ENCODE measurements around a stretch of chr17.

DNA sequence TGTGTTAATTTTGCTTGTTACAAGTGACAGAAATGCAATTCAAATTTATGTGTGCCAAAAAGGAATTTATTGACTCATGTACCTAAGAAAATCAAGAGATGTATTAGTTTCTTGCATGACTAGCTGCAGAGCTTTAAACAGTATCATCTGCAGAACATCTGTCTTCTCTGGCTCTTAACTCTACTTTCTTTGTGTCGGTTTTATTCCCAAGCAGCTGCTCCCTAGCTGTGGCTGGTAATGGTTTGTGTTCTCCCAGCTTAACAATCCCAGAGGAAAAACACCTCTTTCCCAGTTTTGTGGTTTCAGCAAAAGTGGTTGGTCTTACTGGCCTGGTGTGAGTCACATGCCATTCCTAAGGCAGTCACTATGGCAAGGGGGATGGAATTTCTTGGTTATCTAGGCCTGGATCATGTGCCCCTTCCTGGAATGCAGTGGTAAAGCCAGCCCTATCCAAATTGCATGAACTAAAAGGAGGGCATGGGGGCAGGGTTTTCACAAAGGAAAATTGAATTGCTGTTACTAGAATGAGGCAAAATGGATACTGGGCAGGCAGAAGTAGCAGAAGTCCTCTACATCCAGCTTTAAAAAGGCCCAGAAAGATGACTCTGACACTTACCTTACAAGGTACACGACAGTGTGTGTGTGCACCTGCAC, 27.4 kb downstream of the OMG start:
- PRO-cap, 2 experiments: no peak in any of the 2 experiments

DNA sequence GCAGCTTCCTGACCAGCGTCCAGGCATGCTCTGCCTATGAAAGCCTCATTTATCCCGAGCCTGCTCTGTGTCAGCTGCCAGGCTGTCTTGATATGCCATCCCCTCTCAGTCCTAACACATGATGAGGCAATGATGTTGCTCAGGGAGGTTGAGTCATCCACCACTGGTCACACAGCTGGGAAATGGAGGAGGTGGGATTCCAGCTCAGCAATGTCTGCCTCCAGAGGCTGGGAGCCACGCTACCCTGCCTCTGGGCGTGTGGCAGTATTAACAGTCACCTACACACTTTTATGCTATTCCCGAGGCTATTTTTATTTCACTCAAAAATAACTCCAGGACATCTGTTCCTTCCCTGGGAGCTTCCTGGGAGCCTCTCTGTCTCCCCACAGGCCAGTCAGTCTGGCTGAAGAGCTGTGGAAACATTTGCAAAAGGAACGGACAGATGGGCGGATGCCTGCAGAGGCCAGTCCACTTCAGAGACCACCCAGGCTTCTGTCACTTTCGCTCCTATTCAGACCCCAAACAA, 22.6 kb downstream of the RAB11FIP4 start:
- PRO-cap, 2 experiments: no peak in any of the 2 experiments

GRCh38 chr17:31416263-31416978, 24.9 kb downstream of the RAB11FIP4 start:
- PRO-cap, 2 experiments: no peak in any of the 2 experiments

DNA sequence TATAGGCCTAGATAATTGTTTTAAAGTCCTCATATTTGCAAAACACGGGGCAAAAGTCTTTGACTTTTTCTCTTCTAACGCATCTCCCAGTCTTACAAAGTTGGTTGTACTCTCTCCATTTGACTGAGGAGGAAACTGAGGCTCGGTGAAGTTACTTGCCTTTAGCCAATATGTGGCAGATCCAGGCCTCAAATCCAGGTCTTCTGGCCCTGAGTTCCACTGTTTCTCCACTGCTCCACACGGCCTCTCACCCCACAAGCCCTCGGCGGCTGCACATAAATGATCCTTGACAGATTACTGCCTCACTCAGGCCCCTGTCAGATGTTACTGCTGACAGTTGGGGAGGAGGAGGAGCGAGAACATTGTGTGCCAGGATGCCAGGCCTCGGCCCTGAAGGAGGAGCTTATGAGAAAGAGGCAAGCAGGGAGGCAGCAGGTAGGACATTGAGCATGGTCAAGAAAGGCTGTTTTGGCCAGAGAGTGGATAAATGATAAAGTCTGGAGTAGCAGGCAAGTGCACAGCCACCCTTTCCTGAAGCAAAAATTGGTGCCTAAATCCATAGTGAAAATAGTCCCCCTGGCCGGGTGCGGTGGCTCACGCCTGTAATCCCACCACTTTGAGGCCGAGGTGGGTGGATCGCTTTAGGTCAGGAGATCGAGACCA, 88.6 kb downstream of the RAB11FIP4 start:
- PRO-cap, 2 experiments: no peak in any of the 2 experiments

DNA sequence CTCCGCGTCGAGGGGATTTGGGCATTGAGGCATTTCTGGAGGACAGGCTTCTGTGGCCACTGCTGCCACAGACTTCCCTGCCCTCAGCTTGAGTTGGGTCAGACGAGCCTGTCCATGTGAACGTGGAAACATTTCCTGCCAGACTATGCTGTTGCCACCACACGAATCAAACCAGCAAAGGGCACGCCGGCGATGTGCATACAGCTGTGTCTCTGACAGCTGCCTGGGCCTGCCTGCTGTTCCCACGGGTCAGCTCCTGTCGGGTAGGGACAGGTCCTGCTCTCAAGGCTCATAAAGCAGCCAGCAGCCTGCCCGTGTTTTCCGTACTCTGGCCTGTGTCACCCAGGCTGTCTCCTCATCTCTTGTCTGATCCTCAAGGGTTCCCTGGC, 100.3 kb downstream of the RAB11FIP4 start:
- PRO-cap, 2 experiments: no peak in any of the 2 experiments

- PRO-cap, 2 experiments: peak in 2 of 2 experiments; most common plus-strand start chr17:31508855 (in 1); most common minus-strand start chr17:31508773 (in 2)
These were observed 117.3 kb downstream of the RAB11FIP4 start for GRCh38 chr17:31508563-31509356.

GRCh38 chr17:31550348-31550825, 158.9 kb downstream of the RAB11FIP4 start:
- PRO-cap, 2 experiments: no peak in any of the 2 experiments

DNA sequence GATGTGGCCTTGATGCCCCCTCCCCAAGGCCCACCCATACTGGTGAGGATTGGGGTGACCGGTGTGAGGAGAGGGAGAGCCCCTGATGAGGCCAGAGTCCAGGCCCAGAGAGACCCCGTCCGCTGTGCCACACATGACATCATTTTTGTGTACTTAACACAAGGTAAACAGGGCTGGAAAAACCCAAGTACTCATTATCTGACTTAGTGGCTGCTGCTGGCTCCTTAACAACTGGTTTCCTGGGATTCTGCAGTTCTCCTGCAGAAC, 207.5 kb downstream of the RAB11FIP4 start:
- PRO-cap, 2 experiments: no peak in any of the 2 experiments

DNA sequence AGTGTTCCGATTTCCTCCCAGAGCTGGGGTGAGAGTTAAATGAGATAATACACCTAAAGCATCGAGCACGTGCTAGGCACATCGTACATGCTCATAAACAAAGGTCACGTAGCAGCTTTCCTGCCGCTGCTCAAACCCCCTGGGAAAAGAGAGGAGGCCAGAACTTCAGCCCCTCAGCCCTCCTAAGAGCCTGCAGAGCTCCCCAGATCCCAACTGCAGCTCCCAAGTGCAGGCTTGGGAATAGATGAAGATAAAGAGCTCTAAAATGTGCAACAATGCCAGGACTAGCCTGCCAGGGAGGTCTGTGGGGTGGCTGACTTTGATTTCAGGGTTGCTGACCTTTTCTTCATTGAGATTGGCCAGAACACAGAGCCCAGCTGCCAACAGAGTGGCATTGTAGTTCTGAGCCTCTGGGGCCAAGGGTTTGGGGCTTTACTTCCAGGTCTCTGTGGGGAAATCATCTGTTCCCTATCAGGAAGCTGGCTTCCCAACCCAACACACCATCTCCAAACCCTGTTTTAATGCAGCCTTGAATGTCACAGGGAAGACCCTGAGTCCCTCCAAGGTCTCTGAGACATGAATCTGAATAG, 120.6 kb downstream of the COPRS start:
- PRO-cap, 2 experiments: no peak in any of the 2 experiments

- PRO-cap, 2 experiments: no peak in any of the 2 experiments
These were observed 106.9 kb downstream of the COPRS start for GRCh38 chr17:31752268-31752467.

DNA sequence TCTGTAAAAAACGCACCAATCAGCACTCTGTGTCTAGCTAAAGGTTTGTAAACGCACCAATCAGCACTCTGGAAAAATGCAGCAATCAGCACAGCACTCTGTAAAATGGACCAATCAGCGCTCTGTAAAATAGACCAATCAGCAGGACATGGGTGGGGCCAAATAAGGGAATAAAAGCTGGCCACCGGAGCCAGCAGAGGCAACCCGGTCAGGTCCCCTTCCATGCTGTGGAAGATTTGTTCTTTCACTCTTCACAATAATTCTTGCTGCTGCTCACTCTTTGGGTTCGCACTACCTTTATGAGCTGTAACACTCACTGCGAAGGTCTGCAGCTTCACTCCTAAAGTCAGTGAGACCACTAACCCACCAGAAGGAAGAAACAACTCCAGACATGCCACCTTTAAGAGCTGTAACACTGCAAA, 96.8 kb downstream of the COPRS start:
- PRO-cap, 2 experiments: no peak in any of the 2 experiments

GRCh38 chr17:31858093-31859092, 651 bp downstream of the COPRS start:
- PRO-cap, 2 experiments: no peak in any of the 2 experiments

DNA sequence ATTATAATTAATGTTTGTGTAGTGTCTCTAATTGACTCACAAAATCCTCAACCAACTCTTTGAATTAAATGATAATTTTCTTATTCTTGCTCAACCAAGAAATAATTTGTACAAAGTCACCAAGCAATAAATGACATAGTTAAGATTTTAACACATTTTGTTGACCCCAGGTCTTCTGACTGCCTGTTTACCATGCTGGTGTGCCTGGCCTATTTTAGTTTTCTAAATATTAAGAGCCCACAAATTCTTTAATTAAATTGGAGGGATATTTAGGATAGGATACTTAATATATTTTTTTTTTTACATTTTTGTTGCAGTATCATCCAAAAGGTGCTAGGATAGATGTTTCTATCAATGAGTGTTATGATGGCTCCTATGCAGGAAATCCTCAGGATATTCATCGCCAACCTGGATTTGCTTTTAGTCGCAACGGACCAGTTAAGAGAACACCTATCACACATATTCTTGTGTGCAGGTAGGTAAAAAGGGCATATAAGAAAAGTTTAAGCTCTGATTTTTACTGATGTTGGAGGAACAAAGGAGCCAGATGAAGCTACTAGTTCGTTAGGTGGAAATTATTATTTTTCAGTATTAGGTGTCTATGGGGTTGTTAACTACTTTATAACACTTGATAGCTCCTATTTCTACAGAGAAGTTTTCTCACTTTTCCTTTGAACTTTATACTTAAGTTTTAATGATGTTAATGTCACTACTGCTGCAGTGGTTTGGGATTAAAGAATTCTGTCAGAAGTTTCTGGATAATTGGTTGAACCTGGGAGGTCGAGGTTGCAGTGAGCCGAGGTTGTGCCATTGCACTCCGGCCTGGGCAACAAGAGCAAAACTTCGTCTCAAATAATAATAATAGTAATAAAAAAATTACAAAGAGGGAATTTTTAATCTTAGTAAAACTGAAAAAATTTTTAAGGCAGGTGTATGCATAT, 12.7 kb upstream of the LRRC37B start:
- PRO-cap, 2 experiments: no peak in any of the 2 experiments

- PRO-cap, 2 experiments: no peak in any of the 2 experiments
These were observed 7.2 kb upstream of the LRRC37B start for GRCh38 chr17:31999947-32000384.

DNA sequence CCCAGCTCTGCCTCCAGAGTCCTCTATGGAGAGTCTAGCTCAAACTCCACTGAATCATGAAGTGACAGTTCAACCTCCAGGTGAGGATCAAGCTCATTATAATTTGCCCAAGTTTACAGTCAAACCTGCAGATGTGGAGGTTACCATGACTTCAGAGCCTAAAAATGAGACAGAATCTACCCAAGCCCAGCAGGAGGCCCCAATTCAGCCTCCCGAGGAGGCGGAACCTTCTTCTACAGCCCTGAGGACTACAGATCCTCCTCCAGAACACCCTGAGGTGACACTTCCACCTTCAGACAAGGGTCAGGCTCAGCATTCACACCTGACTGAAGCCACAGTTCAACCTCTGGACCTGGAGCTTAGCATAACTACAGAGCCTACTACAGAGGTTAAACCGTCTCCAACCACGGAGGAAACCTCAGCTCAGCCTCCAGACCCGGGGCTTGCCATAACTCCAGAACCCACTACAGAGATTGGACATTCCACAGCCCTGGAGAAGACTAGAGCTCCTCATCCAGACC, 14.9 kb downstream of the LRRC37B start:
- PRO-cap, 2 experiments: no peak in any of the 2 experiments

DNA sequence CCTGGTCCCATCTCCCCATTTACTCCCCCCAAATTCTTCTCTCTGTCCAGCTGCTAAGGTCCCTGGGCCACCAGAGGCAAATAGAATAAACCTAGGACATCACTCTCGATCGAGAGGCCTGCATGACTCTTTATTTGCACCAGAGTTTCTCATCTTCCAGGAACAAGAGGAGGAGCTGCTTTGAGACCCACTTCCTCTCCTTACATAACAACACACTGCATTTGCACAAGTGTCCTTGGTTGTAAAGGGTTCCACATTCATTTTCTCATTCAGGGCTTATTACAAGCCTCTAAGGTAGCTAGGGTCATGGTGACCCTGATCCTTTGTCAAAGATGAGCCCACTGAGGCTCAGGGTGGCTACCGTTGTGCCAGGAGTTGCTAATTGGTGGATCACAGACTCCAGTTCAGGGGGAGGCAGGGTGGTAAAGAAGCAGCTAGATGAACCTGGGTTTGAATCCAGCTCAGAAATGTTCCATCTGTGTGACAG, 38.1 kb upstream of the RHOT1 start:
- PRO-cap, 2 experiments: no peak in any of the 2 experiments

- PRO-cap, 2 experiments: no peak in any of the 2 experiments
These were observed 9.5 kb downstream of the RHBDL3 start for GRCh38 chr17:32275052-32275626.

- PRO-cap, 2 experiments: no peak in any of the 2 experiments
These were observed 33.2 kb downstream of the RHBDL3 start for GRCh38 chr17:32298833-32299165.

GRCh38 chr17:32310998-32311762, 30.8 kb downstream of the C17orf75 start:
- PRO-cap, 2 experiments: no peak in any of the 2 experiments

DNA sequence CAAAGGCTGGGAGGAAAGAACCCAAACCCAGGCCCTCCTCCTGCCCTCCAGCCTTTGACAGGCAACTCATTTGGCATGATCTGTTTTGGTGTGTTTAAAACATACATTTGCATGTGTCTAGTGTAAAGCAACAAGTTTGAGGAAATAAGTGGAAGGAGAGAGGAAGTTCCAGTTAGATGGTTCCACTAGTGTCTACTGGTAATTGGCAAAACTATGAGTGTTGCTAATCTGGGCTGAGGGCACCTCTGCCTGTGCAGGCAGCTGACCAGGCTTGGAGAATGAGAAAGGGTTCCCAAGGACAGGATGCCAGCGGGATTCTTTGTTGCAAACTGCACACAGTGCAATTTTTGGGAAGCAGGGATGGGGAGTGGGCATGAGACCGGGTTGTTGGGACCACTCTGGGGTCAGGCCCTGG, 6.1 kb downstream of the CDK5R1 start:
- PRO-cap, 2 experiments: no peak in any of the 2 experiments